Heart (tissue), 3 donors: ENCODE measurements around the genes EIF4ENIF1, PISD and SLC5A1.

- RAMPAGE, long total RNA, 2 experiments: no peak in any of the 2 experiments
Observed at GRCh38 chr22:31222788-31223270, 10.7 kb downstream of the LIMK2 start.

DNA sequence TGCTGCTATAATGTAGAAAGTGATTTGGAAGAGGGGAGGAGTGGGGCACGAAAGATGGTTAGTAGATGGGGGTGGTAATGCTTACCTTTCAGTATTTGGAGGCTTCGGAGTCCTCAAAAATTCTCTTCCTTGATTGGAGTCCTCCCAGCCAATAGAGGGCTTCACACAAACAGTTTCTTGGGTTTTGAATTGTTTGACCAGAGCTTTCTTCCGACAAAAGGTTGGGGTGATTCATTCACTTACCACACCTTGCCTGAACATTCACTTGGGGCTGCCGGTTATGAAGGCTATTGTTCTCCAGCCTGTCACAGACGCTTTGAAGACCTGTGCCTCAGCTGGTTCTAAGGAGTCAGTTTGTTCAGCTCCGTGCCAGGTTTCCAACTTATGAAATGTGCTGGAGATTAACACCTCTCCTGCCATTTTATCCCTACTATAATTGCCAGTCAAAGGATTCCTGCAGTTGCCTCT, 31.2 kb downstream of the LIMK2 start:
- RAMPAGE, long total RNA, 2 experiments: no peak in any of the 2 experiments

DNA sequence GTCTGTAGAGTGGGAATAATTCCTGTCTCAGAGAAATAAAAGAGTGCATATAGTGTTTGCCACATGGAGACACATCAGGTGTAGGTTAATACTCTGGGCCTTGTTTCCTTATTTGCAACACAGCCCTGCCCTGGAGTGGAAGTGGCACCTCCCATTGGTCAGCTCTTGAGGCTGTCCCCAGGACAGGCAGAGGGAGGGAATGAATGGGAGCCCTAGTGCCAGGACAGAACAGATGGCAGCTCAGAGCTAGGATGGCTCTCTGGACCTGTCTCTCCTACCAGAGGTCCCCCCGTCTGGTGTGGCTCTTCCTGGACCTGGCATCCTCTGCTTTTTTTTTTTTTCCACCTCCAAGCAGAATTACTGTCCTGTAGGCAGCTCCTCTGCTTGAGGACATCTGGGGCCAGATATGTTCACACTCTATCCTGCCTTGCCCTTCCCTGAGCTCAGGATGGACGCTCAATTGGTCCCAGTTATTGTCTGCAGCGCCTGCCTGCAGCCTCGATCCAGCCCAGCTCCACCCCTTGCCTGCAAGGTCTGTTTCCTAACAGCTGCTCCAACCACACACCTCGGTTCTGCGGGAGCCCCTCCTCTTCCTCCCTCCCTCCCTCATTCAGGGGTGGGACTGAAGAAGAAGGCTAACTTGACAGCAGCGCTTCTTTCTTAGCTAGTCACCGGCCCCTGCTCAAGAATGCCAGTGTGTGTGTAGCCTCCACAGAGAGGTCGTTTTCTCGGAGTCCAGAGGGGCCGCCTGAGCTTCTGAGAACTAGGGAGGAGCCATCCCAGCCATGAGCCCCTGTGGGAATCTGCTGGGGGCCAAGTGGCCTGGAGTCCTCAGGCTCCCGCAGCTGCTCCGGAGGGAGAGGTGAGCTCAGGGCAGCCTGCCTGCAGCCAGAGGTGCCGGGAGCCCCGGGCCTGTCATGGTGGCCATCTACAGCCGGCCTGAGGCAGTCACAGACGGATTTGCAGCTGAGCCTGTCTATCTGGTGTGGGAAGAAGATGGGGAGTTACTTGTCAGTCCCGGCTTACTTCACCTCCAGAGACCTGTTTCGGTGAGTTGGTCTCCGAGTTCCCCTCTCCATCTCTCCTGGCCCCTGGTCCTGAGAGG, 36.0 kb downstream of the LIMK2 start:
- RAMPAGE, long total RNA, 2 experiments: no peak in any of the 2 experiments

DNA sequence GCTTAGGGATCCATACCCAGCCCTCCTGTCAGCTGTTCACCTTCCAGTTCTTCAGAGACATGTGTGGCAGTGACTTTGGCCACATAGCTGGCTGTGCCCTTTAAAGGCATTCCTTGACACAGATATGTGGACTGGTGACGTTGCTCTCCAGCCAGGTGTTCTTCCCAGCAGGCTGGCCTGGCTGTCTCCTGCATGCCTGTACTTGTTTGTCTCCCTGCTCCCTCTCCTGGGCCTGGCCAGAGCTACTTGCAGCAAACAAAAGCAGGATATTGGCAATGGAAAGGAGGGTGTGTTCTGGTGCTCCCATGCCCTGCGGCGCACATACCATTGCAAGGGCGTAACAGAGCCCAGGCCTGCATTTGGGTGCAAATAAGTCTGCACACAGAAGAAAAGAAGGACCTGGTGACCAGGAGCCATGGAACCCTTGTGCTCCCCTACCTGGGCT, 38.3 kb downstream of the PIK3IP1 start:
- RAMPAGE, long total RNA, 2 experiments: no peak in any of the 2 experiments

DNA sequence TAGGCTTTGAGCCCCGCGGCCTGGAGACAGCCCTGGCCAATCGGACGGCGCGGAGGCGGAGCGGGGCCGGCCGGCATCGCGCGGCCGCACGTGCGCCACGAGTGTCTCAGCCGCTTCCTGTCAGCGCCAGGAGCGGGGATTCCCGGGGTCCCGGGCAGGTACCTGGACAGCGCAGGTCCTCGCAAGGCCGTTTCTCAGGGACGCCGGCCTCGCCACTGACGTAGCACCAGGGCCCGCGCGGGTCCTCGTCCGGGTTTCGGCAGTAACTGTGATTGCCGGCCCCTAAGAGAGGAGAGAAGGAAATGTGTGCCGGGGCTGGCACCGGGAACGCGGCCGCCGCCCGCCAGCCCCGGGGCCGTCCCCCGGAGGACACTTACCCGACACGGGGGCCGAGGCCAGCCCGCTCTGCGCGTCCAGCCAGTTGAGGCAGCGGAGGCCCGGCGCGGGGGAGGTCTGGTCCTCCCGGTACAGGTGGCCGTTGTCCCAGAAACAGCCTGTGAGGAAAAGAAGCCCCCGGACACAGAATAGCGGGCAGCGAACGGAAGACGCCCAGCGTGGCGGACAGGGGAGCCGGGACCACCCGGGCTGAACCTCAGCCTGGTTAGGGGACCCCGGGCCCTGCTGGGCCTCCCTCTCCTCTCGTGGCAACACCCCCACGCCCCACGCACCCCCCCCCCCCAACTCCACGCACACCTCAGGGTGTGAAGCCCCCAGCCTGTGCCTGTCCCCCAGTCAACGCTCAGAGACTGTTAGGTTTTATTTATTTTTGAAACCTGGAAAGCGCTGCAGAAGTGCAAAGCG, 1.3 kb downstream of the PIK3IP1 start:
- RAMPAGE, long total RNA, 2 experiments: start-site peak on the plus strand in 1 of 2 experiments, centred at position 102 of the sequence, 21 reads per replicate

DNA sequence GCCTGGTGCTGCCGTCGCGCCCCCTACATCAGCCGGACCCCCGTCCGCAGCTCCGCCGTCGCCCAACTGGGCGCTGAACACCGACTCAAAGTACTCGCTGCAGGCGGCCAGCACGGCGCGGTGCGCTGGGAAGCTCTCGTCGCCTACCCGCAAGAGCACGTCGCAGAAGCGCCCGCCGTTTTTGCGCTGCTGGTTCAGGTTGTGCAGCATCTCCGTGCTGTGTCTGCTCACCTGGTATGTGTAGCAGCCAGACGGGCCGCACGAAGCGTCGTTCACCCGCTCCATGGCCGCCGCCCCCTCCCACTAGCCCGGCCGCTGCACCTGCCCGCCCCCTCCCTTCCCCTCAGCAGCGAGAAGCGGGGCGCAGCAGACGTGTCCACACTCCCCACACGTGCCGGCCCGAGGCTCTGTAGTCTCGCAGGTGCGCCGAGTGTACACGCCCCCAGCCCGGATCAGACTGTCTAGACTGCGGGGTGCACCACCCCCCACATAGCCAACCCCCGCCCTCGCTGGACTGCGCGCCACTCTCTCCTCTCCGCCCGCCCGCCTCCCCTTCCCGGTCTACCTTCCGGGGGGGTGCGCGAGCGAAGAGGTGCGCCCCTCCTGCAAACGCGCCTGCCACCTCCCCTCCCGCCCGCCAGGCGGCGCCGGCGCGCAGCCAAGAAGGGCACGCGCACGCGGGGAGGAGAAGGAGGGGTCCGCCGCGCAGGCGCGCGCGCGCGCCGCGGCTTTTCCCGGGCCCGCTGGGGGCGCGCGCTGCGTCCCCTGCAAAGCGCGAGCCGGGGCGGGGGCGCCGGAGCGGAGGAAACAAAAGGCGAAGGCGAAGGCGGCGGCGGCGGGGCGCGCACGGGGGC, 601 bp downstream of the PATZ1 start:
- RAMPAGE, long total RNA, 2 experiments: no peak in any of the 2 experiments

DNA sequence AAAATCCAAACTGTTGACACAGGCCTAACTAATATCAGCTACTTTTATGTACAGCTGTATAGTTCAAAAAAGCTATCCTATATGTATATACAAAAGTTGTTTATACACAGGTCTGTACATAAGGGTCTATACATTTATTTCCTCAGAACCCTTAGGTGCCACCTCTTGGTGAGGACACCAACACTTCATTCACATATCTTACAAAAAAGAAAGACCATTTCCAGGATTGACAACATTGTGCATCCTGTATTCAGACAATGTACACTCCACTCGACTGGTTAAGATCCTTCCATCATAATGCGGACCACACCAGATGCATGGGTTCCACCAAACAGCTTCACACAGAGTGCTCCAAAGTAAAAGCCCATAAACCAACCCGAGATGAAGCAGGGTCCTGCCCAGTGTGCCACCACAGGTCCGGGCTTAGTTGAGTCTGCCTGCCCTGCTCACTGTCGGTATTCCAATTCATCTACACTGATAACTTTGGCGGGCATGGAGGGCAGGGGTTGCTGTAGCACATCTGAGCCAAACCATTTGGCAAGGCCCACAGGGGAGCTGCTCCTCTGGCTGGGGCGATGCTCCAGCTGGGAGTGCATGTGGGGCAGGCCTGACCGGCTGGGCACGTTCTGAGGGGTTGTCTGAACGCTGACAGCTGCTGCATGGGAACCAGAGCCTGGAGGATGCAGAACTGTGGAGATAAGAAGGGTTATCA, 40.2 kb downstream of the DRG1 start:
- RAMPAGE, long total RNA, 2 experiments: no peak in any of the 2 experiments

DNA sequence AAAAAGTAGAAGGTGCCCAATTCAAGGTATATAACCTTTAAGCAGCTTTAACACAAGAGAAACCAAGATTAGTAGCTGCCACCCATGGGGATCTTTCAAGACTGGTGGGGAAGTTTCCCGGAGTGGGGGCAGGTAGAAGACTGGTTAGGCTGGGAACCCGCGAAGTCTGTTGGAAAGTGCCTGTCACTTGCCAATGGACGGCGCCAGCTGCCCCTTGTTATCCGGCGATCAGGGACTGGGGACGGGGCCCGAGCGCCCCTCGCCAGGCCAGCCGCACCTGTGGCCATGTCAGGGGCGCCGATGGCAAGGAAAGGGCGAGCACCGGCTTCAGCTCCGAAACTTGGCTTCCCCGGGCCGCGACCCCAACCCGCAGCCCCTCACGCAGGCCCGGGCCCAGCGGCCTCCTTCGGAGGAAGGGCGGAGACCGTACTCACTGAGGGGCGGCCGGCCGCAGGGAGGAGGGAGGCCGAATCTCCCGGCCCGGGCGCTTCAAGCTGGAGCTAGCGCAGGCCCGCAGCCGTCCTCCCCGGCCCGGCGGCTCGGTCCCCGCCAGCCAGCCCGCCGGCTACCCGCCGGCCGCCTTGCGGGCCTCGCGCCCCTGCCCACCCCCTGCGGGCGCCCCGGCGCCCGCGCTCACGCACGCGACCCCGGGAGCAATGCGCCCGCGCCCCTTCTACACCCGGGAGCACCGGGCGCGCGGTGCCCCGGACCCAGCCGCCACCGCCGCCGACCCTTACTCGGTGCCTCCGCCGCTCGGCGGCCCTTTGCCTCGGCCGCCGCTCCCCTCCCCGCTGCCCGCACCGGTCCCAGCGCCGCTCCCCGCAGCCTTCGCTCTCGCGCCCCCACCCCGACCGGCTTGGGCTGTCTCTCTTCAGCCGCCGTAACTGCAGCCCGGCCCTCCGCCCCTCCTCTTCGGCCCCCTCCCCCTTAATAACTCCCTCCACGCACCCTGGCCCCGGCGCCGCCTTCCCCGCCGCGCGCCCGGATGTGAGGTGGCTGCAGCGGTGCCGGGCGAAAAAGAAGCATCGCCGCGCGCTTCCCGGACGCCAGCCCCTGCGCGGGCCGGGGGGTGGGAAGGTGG, at the start of gene EIF4ENIF1:
Gene EIF4ENIF1, minus strand, starts transcription at position 886 of the 1,081 bp plus-strand sequence.
- RAMPAGE, long total RNA, 2 experiments: no peak in any of the 2 experiments

DNA sequence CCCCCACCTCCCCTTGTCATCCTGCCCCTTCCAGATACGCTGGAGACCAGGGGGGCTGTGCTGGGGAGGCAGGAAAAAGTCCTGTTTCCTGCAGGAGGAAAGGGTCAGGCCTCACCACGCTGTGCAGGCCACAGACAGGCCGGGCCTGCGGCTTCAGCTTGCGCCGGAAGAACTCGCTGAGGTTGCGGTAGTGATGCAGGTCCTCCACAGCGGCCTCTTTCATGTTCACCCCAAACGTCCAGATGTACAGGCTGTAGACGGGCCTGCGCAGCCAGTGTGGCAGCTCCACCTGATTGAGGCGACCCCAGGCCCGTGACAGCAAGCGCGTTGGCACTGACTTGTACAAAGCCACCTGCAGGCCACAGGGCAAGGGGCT, 40.5 kb downstream of the PISD start:
- RAMPAGE, long total RNA, 2 experiments: no peak in any of the 2 experiments

- RAMPAGE, long total RNA, 2 experiments: no peak in any of the 2 experiments
Observed at GRCh38 chr22:31635083-31635482, 26.9 kb downstream of the PISD start.

- RAMPAGE, long total RNA, 2 experiments: start-site peak on the minus strand in 2 of 2 experiments, at chr22:31662214-31662242 at its widest, 58 to 205 reads per replicate
Observed at GRCh38 chr22:31662086-31662802, at the start of gene PISD. Gene PISD, minus strand, starts transcription at chr22:31662215.

DNA sequence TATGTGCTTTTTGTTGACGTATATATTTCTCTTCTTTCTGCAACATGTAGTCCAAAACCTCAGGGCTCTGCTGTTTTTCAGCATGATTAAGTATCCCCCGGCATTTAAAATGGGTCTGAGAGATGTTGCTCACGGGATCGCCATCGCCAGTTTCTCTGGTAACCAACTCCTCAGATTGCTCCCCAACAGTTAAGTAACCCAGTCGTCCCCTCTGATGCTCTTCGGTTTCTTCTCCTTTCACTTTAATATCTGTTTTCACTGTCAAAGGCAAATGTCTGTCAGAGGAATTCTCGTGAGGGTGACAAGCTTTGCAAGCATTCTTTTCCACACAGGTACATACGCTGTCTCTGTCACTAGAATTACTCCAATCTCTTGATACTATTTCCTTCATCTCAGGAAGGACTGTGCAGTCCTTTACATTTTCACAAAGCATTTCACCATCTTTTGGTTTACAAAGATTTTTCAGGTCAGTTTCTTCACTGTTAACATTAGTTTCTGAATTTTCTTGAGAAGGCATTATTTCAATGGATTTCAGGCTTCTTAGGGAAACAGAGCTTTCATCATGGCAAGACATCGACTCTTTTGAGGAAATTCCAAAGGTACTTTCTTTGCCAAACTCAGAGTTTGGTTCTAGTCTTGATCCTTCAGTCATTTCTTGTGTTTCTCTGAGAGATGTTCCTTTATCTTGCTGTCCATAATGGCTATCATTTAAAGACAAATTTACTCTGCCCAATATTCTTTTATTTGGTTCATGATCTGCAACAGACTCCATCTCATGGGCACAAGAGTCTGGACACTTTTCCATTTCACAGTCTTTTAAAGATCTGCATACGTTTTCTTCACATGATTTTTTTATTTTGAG, 36.1 kb downstream of the PRR14L start:
- RAMPAGE, long total RNA, 2 experiments: no peak in any of the 2 experiments

DNA sequence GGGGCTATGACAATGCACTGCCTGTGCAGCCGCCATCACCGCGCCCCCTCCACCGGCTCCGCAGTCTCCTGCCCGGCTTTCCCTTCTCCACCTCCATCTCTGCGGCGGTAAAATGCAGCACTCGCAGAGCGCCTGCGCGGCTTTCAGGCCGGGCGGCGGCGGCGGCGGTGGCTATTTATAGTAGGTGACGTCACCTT, 256 bp upstream of the YWHAH start:
- RAMPAGE, long total RNA, 2 experiments: no peak in any of the 2 experiments

- RAMPAGE, long total RNA, 2 experiments: no peak in any of the 2 experiments
Observed at GRCh38 chr22:31947408-31948512, 3.4 kb downstream of the YWHAH start.

DNA sequence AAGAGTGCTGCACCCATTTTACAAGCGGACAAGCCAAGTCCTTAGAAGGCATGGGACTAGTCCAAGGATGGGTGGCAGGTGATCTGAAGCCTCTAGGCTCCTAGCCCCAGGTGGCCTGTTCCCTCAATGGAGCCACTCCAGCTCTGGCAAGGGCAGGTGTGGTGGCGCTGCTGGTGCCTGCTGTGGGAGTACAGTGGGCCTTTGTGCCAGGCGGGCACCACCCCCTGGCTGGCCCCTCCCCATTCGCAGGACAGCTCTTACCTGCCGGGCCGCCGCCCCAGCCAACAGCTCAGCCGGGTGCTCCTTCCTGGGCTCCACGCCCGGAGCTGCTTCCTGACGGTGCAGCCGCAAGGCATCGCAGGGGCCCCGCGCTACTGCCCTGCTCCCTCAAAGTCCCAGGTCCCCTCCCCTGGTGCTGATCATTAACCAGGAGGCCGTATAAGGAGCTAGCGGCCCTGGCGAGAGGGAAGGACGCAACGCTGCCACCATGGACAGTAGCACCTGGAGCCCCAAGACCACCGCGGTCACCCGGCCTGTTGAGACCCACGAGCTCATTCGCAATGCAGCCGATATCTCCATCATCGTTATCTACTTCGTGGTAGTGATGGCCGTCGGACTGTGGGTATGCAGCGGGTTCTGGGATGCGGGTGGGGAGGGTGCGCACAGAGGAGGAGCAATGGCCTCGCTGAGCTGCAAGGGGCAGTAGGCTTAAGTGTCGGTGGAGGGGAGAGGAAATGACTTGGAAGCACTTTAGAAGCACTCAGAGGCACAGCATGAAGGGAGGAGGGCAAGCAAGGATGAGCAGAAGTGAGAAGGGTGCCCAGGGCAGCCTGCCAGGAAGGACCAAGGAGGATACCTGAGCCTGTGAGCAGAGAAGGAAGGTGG, at the start of gene SLC5A1:
Gene SLC5A1, plus strand, starts transcription at position 467 of the 885 bp plus-strand sequence.
- RAMPAGE, long total RNA, 2 experiments: no peak in any of the 2 experiments

DNA sequence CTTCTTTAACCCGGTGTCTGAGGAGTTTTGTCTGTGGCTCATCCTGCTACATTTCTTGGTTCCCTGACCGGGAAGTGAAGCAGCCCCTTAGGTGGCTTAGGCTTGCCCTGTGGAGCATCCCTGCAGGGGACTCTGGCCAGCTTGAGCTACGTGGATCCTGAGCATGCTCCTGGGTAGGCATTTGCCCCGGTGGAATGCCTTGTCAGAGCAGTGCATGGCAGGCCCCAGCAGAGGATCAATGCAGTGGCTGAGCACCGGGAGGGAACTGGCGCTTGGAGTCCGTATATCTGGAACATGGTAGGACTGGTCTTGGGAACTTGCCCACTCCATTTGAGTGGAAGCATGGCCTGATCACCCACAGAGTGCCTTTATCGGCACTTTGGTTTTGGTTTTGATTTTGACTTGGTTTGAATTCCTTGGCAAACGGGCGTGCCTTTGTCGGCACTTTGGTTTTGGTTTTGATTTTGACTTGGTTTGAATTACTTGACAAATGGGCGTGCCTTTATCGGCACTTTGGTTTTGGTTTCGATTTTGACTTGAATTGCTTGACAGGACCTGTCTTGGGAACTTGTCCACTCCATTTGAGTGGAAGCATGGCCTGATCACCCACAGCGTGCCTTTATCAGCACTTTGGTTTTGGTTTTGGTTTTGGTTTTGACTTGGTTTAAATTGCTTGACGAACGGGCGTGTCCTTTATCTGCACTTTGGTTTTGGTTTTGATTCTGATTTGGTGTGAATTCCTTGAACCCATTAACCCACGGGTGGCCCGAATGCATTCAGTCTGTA, 21.3 kb downstream of the C22orf42 start:
- RAMPAGE, long total RNA, 2 experiments: no peak in any of the 2 experiments

GRCh38 chr22:32334812-32335118, 22.9 kb upstream of the RFPL3 start:
- RAMPAGE, long total RNA, 2 experiments: no peak in any of the 2 experiments

GRCh38 chr22:32410098-32410409, 2.0 kb downstream of the RTCB start:
- RAMPAGE, long total RNA, 2 experiments: no peak in any of the 2 experiments

GRCh38 chr22:32477474-32478448, 3.1 kb downstream of the FBXO7 start:
- RAMPAGE, long total RNA, 2 experiments: no peak in any of the 2 experiments

DNA sequence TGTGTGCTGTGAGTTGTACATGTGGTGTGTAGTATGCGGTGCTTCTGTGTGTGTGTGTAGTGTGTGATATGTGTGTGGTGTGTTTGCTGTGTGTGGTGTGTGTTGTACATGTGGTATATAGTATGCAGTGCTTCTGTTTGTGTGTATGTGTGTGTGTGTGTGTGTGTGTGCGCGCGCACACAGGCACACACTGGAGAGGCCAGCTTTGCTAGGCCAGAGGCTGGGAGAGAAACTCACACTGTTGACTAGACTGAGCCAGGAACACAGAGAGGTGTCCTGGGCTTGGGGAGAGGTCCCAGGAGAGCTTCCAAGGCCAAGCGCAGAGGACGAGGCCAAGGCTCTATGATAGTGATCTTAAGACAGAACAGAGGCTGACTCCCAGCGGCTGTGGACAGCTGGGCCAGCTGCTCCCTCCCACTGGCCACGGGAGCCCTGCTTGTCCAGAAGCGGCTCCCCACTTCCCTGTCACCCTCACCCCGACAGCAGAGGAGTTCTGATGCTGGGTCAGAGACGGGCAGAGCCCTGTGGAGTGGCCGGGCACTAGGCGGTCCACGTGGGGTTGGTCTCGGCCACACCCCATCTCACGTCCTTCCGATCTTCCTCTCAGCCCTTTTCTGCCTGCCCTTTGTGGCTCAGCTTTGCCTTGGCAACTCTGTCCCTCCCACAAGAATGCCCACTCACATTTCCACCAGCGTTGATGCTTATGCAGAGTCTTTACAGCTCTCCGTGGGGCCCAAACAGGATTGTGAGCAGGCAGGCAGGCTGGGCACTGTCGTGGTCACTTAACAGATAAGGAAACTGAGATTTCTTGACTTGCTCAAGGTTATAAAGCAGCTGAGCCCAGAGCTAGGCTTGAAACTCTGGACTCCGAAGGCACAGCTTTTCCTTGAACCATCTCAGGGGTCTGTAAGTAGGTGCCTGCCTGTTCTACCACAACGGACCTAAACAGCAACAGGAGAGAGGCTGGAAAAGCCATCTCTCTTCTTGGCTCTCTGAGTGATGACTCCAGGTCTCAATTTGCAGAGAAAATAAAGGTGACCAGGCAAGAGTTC, 68.2 kb downstream of the FBXO7 start:
- RAMPAGE, long total RNA, 2 experiments: start-site peak on the minus strand in 1 of 2 experiments, centred at positions 229 to 512 of the sequence, 5 to 6 reads per replicate